Foreskin fibroblast (primary cell): ENCODE measurements around a stretch of chr22.

GRCh38 chr22:41003110-41003590, 52.0 kb downstream of the RBX1 start:
- RRBS: no CpG with 5 or more reads among the region's 9 CpGs

GRCh38 chr22:41130310-41130749, 37.9 kb downstream of the EP300 start:
- RRBS: no CpG with 5 or more reads among the region's 2 CpGs

- RRBS: no CpG with 5 or more reads among the region's 7 CpGs
Observed at GRCh38 chr22:41149626-41150255, 55.4 kb upstream of the L3MBTL2 start.

GRCh38 chr22:41152082-41152689, 52.9 kb upstream of the L3MBTL2 start:
- RRBS: no CpG with 5 or more reads among the region's 5 CpGs

DNA sequence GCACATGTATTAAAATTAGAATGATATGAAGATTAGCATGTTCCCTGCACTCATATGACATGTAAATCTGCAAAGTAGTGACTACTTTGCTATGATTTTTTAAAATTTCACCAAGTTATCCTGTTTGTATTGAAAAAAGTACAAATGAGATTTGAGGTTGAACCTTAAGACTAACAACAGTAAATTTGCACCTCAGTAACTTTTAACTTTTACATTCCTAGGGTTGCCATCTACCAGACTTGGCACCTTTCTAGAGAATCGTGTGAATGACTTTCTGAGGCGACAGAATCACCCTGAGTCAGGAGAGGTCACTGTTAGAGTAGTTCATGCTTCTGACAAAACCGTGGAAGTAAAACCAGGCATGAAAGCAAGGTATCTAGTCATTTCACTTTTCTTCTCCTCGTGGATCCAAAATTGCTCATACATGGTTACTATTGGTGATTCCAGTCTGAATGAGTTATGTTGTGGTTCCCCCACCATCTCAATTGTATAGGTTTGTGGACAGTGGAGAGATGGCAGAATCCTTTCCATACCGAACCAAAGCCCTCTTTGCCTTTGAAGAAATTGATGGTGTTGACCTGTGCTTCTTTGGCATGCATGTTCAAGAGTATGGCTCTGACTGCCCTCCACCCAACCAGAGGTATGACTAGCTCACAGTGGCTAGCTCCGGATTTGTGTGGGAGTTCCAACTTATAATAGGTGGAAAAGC, 36.7 kb upstream of the L3MBTL2 start:
- RRBS: no CpG with 5 or more reads among the region's 6 CpGs

GRCh38 chr22:41238270-41238561, 2.5 kb downstream of the CHADL start:
- RRBS: 3% methylated on average over 10 of the region's 27 CpGs

DNA sequence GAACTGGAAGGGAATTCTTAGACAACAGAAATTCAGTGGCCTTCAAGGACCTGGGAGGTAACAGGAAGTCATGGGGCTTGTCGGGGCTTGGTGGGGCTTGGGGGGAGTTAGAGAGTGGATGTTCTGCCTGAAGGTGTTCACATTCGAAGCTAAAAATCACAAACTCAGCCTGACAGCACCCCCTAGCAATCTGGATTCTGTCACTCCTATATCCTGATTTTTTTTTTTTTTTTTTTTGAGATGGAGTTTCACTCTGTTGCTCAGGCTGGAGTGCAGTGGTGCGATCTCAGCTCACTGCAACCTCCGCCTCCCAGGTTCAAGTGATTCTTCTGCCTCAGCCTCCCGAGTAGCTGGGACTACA, 2.7 kb upstream of the RANGAP1 start:
- RRBS: no CpG with 5 or more reads among the region's 5 CpGs

GRCh38 chr22:41393747-41394278, 12.1 kb downstream of the TEF start:
- RRBS: no CpG with 5 or more reads among the region's 11 CpGs

GRCh38 chr22:41442006-41442833, 4.4 kb downstream of the TOB2 start:
- RRBS: no CpG with 5 or more reads among the region's 3 CpGs

- RRBS: 2% methylated on average over 8 of the region's 20 CpGs
Observed at GRCh38 chr22:41446894-41447092, 192 bp upstream of the TOB2 start.

- RRBS: no CpG with 5 or more reads among the region's 5 CpGs
Observed at GRCh38 chr22:41513377-41513818, 30.9 kb downstream of the POLR3H start.

- RRBS: 71% methylated on average over 2 of the region's 18 CpGs
Observed at GRCh38 chr22:41531710-41532528, 12.4 kb downstream of the POLR3H start.

GRCh38 chr22:41636395-41636923, 15.4 kb downstream of the XRCC6 start:
- RRBS: no CpG with 5 or more reads among the region's 7 CpGs

DNA sequence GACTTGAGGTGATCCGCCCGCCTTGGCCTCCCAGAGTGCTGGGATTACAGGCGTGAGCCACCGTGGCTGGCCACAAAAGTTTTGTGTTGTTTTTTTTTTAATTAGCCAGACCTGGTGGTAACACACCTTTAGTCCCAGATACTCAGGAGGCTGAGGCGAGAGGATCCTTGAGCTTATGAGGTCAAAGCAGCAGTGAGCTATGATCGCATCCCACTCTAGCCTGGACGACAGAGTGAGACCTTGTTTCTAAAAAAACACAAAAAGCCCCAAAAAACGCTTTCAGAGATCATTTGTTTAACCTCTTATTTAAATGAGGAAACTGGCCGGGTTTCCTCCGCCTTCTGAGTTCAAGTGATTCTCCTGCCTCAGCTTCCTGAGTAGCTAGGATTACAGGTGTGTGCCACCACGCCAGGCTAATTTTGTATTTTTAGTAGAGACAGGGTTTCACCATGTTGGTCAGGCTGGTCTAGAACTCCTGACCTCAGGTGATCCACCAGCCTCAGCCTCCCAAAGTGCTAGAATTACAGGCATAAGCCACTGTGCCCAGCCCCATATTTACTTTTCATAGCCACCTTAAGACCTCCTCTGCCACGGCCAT, 47.1 kb upstream of the CCDC134 start:
- RRBS: no CpG with 5 or more reads among the region's 12 CpGs

DNA sequence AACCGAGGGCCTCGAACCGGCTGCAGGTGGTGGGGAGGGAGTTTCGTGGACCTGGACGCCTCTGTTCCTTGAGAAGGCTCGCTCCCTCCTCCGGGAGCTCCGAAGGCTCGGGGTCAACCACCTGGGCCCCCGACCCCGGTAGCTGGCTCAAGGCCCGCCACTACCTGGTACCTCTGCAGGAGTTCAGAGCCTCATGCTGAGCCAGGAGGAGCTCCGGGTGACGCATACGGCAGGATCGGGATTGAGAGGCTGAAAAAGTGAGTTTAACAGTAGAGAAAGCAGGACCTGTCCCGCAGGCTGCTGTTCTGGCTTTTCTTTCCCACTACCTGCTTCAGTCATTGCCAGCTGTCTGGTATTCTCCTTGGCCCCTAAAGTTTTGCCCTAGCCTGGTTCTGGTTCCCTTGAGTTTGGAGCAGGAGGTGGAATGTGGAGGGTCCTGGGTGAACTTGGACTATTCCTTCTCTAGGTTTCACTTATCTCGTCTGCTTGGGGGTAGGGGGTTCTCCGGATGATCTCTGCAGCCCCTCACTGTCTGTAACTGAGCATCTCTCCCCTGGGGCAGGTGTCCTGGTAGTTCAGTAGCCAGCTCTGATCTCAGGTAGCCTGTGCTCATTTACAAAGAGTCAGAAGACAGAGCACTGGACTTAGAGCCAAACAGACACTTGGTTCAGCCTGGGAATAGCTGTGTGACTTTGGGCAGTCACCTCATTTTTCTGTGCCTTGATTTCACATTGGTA, 509 bp downstream of the CCDC134 start:
- RRBS: 2% methylated on average over 10 of the region's 19 CpGs

DNA sequence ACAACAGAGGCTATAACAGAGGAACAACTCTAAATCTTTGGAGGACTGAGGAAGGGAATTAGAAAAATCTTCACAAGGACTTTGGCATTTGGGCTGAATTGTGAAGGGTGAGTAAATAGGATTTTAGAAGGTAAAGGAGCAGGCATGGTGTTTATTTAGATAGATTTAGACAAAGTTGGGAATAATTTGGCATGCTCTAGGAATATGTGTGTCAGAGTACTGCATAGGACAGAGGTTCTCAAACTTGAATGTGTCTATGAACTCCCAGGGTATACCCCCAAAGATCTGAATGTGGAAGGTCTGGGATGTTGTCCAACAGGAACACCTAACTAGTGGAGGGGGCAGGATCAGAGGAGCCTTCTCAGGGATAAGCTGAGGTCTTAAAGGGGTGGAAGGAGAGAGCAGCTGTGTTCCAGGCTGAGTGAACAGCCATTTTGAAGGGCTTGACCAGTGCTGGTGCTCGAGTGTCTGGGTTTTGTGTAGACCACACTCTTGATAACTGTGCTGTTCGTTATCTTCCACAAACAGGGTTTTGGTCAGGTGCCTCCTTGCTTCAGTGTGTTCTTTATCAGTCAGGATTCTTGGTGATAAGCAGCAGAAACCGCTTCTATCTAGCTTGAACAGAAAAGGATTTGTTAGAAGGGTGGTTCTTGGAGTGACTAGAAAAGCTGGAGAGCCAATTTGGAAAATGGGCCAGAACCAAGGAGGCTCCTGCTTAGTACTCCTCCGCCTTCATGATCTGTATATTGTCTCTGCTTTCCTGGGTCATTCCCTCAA, 12.9 kb downstream of the SREBF2 start:
- RRBS: no CpG with 5 or more reads among the region's 4 CpGs

GRCh38 chr22:41864733-41865809, 32.2 kb downstream of the SREBF2 start:
- RRBS: no CpG with 5 or more reads among the region's 10 CpGs

DNA sequence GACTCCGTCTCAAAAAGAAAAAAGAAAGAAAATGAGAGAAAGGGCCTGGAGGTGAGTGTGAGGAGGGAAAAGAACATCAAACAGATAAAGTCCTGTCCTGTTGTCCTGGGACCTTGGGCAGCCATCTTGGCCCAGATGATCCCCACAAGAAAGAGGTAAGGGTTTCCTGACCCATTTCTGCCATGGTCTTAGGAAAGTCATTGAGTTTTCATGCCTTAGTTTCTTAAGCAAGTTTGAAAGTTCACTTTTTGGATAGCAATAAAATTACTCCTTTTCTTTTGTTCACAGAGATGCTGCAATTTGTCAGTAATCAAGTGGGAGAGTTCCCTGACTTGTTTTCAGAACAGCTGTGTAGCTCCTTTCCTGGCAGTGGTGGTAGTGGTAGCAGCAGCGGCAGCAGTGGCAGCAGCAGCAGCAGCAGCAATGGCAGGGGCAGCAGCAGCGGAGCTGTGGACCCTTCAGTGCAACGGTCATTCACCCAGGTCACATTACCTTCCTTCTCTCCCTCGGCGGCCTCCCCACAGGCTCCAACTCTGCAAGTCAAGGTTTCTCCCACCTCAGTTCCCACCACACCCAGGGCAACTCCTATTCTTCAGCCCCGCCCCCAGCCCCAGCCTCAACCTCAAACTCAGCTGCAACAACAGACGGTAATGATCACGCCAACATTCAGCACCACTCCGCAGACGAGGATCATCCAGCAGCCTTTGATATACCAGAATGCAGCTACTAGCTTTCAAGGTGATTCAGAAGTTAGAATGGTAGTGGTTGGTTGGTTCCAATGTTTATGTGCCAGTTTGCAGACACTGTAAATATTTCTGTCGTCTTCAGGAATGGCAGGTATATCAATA, 33.9 kb downstream of the SREBF2 start:
- RRBS: no CpG with 5 or more reads among the region's 12 CpGs

DNA sequence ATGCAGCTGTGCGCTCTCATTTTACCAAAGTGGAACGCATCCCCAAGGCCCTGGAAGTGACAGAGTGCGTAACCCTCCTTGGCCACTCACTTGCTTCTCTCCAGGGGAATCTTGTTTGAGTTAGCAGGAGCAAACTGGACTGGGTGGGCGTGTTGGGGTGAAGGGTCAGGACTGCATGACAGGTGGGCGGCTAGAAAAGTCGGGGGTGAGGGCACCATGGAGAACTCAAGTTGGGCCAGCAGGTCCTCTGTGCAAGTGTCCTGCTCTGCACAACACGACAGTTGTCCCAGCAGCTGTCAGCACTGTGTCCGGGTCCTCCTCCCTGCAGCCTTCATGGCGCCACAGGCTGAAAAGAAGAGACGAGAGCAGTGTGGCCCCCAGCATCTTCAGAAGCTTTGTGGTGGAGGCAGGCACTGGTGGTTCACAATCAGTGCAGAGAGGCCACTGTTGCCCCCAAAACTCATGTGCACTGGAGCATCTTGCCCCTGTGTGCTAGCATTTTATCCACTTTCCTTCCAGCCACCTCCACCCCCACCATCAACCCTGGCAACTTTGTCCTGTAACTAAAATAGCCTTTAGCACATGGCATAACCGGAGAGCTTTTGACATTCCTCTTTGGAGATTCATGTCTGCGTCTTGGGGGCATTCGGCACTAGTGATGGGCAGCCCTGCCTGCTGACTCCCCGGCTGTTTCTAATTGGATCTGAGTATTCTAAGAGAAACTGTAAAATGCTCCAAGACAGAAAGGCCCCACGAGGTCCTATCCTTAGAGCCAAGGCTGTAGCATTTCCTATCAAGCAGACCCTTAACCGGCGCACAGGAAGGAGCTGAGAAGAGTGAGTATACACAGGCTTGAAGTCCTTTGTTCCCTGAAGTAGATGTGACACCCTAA, 15.9 kb downstream of the SHISA8 start:
- RRBS: 76% methylated on average over 2 of the region's 17 CpGs

GRCh38 chr22:41925451-41926531, 815 bp downstream of the TNFRSF13C start:
- RRBS: 1% methylated on average over 12 of the region's 57 CpGs